GM12892 (cell line): ENCODE measurements around the genes VN1R4 and ZNF525.

GRCh38 chr19:53267441-53268012 lies at the start of gene VN1R4:
Gene VN1R4, minus strand, starts transcription at chr19:53267723.
- RRBS = no CpG with 5 or more reads among the region's 7 CpGs

GRCh38 chr19:53332924-53333480 lies 547 bp upstream of the ZNF845 start:
- RRBS = no CpG with 5 or more reads among the region's 15 CpGs

- RRBS = 1% methylated on average over 5 of the region's 45 CpGs
Measured at GRCh38 chr19:53365055-53365840, at the start of gene ZNF525. Gene ZNF525, plus strand, starts transcription at chr19:53365705.

DNA sequence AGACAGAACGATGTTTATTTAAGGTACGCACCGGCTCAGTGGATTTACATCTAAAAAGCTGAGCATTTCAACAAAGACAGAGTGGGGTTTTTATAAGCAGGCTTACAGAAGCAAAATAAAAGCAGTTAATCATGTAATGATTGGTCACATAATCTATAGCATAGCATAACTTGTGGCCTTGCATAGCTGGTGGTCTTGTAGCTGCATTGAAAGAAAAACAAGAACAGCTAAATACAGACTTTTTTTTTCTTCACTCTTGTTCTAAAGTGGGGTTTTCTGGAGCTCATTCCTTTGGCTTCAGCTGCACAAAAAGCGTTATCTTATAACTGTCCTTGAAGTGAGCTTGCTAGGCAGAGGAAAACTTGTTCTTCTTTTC lies 1.4 kb downstream of the ZNF765 start:
- RRBS = no CpG with 5 or more reads among the region's 4 CpGs

GRCh38 chr19:53466812-53467469 lies 592 bp upstream of the ZNF813 start:
- RRBS = no CpG with 5 or more reads among the region's 28 CpGs

- RRBS = no CpG with 5 or more reads among the region's 9 CpGs
Measured at GRCh38 chr19:53504399-53504624, 33.6 kb upstream of the ZNF331 start.

DNA sequence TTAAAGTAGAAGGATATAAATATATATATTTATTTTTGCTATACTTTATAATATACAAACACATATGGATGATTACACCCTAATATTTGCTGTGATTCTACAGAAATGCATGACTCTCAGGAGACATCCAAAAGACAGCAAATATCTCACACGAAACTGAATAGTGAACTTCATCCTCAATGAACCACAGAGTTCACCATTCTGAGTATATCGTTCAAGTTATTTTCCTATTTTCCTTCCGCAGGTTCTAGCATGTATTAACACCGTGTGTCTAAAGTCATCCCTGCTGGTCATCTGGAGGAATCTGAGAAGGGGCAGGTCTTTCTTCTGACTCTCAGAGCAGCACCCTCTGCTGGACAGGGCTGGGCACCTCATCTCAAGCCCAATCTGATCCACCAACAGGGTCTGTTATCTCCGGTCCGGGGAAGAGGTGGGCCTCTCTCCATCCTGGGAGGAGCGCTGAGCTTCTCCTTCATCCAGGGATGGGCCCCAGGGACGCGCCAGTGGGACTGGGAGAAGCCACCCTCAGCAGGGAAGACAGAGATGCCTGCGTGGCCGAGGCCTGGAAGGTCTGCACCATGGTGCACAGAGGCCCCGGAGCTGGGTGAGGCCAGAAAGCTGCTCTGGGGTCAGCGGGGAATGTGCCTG lies 26.1 kb upstream of the ZNF331 start:
- RRBS = no CpG with 5 or more reads among the region's 13 CpGs

GRCh38 chr19:53549083-53549876 lies 11.3 kb downstream of the ZNF331 start:
- RRBS = no CpG with 5 or more reads among the region's 8 CpGs

DNA sequence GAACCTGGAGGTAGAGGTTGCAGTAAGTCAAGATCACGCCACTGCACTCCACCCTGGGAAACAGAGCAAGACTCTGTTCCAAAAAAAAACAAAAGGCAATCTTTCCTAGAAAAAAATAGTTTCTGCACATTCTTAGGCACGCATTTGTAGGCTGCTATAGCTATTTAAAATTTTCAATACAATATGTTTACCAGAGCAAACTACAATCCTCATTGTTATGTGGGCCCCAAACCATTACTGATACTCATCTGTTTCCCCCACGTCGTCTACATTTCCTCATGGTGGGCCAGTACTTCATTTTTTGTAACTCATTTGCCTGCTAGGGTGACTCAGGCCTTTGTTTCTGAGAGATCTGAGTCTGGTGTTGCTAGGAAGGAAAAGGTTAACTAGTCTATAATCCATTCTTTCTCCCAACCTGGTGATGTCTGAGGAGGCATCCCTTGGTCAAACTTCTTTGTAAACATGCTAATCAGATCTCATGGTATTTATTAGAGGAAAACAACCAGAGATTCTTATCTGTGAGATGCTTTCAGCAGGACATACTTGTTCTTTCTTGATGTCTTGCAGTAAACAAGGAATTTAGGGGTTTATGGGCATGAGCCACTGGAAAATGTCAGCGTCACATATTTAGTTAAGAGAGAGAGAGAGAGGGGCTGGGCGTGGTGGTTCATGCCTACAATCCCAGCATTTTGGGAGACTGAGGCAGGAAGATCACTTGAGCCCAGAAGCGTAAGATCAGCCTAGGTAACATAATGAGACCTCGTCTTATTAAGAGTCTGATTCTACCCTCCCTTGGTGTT lies 9.9 kb upstream of the DPRX start:
- RRBS = no CpG with 5 or more reads among the region's 8 CpGs

GRCh38 chr19:53664853-53665207 lies 33.0 kb downstream of the DPRX start:
- RRBS = no CpG with 5 or more reads among the region's 3 CpGs

DNA sequence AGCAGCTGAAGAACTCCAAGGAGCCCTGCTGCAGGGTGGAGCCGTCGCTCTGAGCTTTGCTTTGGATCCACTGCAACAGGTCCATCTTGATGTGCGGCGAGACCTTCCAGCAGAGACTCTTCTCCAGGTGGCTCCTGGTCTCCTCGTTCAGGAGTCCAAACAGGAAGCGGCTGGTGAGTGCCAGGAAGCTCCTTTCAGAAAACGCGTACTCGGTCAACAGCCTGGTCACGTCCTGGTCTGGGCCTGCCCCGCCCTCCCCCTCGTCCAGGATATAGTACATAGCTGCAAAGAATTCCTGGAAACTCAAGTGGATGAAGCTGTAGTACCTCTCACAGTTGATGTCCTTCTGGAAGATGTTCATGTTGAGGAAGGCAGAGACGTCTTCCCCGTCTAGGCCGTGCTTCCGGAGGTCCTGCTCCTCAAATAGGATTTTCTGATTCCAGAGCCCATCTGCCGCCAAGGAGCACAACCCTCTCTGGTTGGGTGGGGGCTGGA lies 14.3 kb downstream of the NLRP12 start:
- RRBS = no CpG with 5 or more reads among the region's 17 CpGs

DNA sequence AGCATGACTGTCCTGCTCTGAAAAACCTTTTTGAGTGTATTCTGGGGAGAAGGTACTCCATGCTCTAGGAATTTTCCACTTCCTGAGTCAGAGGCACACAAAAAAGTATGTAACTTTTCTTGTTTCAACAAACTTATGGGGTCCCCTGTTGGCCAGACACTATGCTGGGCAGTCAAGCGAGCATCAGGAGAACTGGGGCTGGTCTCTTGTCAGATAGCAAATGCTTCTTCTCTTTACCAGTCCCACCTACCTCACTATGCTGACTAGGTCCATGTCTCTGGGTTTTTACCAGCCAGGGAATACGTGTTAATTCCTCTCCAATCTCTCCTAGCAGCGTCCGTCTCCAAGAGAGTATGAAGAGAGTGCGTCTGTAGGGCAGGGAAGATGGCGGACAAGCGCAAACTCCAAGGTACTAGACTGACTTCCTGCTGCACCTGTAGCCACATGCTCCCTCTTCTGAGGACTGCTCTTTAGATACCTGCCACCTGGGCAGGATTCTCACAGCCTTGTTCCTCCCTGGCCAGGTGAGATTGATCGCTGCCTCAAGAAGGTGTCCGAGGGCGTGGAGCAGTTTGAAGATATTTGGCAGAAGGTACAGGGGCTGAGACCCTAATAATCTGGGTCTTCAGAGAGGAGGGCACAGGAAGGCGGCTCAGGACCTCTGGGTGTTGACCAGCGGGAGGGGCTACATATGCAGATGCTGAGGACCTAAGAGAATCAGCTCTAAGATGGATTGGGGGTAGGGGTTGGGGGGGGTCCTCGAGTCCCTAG lies 5.2 kb downstream of the CNOT3 start:
- RRBS = no CpG with 5 or more reads among the region's 13 CpGs

DNA sequence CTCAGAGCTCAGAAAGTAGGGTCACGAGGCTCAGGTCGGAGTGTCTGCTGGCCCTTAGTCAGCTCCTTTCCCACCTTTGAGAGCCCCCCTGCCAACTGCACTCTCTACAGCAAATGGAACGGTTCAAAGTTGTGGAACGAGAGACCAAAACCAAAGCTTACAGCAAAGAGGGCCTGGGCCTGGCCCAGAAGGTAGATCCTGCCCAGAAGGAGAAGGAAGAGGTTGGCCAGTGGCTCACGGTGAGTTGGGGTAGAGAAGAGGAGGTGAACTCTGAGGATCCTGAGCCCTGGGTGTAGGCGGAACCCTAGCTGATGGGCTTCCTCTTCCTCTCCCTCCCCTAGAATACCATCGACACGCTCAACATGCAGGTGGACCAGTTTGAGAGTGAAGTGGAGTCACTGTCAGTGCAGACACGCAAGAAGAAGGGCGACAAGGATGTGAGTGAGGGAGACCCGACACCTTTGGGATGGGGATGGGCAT lies 6.4 kb downstream of the CNOT3 start:
- RRBS = no CpG with 5 or more reads among the region's 11 CpGs

DNA sequence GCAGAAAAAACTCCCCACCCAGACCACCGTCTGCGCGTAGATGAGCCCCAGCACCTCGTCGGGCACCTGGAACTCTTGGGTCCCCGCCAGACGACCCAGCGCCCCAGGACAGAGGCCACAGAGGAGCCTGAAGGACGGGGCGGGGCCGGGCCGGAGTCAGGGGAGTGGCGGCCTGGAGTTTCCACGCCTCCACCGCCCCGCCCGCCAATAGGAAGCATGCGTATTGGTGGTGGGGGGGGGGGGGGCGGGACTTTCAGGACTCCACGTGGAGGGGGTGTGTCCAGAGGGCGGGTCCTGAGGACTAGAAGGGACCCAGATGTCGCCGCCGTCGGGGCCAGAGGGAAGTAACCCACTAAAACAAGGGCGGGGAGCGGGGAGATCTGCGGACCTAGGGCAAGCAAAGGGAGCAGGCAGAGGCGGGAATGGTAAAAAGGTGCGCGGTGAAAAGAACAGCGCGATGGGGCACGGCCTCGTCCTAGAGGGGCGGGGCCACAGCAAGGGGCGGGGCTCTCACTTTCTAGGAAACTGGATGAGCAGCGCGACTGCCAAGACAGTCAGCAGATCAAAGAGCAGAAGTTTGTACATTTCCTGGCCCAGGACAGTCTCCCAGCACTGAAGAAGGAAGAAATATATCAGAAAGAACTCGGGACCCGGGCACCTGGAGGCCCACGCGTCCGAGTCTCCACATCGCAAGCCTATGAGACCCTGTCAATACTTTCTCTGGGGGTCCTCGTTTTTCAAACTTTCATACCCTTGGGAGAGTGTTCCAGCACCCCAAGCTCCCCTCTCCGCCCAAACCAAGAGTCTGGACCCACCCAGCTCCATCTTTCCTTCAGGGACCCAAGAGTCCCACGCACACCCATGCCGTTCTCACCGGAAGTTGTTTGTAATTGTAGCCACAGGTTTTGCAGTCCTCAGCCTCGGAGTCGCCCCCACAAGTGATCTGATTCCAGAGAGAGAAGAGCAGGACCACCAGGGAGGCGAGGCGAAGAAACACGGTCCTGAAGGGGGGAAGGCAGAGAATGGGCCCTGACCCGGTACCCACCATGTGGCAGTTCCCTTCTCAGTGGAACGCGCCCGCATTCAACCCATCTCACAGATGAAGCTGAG lies 3.0 kb upstream of the LENG1 start:
- RRBS = no CpG with 5 or more reads among the region's 59 CpGs

GRCh38 chr19:54186755-54187630 lies 2.4 kb downstream of the MBOAT7 start:
- RRBS = no CpG with 5 or more reads among the region's 17 CpGs

DNA sequence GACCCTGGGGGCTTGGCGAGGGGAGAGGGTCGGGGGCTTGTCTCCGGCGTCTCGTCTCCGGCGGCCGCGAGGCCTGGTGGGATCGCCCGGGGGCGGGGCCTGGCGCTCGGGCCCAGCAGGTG lies 148 bp upstream of the TSEN34 start:
- RRBS = no CpG with 5 or more reads among the region's 14 CpGs

DNA sequence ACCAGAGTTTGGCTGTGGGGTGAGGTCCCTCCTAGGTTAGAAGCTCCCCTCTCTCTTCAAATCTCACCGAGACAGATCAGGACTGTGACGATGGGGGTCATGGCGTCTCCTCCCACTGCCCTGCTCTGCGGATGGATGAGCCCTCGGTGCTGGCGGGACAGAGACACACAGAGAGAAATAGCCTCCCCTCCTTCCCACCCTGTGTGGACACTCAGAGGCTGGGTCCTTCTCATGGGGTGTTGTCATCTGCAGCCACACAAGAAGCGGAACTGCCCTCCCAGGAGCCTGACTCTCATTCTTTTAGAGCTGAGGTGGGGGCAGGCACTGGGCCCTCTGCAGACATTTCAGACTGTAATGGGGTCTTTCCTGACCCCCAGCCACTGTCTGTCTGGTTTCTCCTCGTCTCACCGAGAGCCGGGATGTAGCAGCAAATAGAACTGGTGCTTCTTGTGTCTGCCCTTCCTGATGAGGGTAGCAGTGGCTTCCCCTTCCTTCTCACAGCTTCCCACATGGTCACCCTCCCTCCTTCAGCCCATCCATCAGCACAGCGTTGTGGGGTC lies 434 bp downstream of the LILRB2 start:
- RRBS = no CpG with 5 or more reads among the region's 11 CpGs

DNA sequence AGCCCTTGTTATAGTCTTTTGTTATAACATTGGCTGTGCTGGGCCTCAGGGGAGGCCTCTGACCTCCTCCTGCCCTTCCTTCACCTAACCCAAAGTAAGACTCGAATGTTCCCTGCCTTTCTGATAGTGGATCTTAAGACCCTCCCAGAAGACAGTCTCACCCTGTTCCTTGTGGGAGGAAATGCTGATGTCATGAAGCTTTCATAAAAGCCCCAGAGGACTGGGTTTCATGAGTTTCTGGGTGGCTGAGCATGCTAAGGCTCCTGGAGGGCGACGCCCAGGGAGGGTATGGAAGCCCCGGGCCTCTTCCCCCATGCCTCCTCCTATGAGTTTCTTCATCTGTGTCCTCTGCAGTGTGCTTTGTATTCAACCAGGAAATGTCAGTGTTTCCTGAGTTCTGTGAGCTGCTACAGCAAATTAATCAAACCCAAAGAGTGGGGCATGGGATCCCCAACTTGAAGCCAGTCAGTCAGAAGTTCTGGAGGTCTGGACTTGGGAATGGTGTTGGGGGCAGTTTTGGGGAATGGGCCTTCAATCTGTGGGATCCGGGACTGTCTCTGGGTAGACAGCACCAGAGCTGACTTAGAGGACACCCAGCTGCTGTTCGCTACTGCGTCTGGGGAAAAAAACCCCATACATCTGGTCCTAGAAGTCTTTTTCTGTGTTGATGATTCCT lies 1.9 kb upstream of the LILRB2 start:
- RRBS = no CpG with 5 or more reads among the region's 7 CpGs

DNA sequence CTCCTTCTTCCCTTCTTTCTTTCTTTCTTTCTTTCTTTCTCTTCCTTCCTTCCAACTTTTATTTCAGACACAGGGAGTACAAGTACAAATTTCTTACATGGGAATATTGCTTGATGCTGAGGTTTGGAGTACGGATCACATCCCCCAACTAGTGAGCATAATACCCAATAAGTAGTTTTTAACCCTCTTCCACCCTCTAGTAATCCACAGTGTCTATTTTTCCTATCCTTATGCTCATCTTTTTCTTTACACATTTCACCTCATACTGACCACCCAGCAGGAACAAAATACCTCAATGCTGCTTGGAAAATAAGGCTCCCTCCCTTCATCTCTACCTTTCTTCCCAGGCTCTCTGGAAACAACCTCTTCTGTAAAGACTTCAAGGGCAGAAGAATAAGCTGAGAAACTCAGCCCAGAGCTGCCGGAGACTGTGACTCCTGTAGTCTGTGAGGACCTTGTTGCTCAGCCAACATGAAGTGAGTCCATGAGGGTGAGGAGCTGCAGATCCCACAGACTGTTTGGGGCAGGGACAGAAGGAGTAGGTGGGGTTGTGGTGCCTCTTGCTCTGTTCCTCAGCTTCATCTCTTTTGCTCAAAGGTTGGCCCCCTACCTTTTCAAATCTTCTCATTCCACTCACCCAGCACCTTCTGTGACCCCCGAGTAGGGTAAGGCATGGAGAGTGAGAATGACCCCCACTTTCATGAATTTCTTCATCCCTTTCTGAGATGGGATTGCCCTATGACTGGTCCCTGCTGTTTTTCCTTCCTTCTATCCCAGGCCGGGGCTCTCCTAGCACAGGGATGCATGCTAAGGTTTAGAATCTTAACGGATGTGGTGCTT lies 7.9 kb downstream of the LILRA5 start:
- RRBS = no CpG with 5 or more reads among the region's 5 CpGs

GRCh38 chr19:54316608-54317541 lies 3.9 kb upstream of the LILRA5 start:
- RRBS = no CpG with 5 or more reads among the region's 26 CpGs